T47D (cell line): ENCODE measurements around the gene COX5B.

GRCh38 chr2:97552786-97553278 is 36.8 kb downstream of the ANKRD36B start:
- RRBS: no CpG with 5 or more reads among the region's 11 CpGs

DNA sequence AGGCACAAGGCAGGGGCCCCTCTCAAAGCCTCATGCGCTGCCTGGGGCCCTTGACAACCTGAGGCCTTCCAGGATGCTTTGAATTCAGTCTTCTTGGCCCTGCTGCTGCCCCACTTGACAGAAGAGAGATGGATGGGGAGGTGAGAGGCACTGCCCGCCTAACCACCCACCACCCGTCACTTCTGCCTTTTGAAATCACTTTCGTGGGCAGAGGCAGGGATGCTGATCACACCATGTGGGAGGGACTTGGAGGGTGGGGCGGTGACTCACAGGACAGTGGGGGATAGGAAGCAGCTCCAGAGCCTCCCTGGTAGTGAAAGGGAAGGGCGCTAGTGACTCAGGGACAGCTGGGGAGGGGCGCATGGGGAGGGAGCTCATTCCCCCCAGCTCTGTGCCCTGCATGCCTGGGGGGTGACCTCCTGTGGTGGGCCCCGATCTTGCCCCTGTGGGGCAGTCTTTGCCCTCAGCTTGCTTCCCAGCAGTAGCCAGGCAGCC is 26.7 kb upstream of the COX5B start:
- RRBS: no CpG with 5 or more reads among the region's 8 CpGs

DNA sequence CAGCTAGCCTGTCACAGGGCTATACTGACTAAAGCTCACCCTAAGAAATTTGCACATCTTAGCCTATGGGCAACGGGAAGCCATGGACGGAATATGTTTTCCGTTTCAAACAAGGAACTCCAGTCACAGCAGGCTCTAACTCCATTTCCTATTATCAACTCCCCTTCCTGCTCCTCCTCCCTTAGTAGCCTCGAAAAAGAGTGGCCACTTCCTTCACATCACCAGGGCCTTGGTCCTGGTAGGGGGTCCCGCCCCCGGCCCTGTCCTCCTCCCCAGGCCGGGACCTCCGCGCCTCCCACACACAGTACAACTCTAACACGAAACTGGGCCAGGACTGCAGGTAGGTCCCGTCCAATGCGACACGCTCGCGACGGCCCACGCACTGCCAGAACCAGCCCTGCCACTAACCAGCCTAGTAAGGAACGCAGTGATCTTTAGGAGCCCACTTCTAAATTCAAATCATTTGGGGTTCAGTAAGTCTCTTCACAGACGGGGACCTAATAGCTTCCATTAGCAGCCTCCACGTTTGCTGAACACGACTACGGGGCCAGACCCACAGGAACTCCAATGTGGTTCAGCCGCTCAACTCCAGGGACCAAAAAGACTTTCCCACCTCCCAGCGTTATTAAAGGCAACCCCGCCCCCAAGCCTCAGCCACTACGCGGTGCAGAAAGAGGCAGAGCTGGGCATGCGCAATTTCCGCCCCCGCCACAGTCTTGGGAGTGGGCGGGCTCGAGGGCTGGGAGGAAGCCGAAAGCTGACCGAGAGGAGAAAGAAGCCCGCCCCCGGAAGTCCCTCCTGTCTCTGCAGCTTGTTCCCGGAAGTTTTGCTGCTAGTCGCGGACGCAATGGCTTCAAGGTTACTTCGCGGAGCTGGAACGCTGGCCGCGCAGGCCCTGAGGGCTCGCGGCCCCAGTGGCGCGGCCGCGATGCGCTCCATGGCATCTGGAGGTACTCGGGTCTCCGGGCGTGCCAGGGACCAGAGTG is at the start of gene COX5B:
Gene COX5B, plus strand, starts transcription at position 823 of the 986 bp plus-strand sequence.
- RRBS: no CpG with 5 or more reads among the region's 55 CpGs

GRCh38 chr2:97718382-97719117 is 5.2 kb downstream of the ZAP70 start:
- RRBS: no CpG with 5 or more reads among the region's 9 CpGs

GRCh38 chr2:97754735-97755199 is 41.4 kb downstream of the ZAP70 start:
- RRBS: no CpG with 5 or more reads among the region's 9 CpGs

DNA sequence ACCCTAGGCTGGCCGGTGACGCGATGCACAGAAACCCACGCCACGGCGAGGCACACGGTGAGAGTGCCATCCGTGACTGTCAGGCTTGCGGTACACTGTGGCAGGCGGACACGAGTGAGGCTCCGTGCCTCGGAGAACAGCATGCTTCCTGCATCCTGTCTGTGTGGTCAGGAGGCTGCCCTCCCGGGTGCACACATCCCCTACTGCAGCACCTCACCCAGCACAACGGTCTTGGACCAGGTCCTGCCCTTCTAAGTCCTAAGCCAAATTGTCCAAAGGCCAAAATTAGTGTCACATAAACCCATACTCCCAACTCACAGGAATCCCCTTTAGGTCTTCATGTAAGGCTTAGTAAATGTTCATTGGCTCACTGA is 48.0 kb downstream of the ZAP70 start:
- RRBS: no CpG with 5 or more reads among the region's 15 CpGs

DNA sequence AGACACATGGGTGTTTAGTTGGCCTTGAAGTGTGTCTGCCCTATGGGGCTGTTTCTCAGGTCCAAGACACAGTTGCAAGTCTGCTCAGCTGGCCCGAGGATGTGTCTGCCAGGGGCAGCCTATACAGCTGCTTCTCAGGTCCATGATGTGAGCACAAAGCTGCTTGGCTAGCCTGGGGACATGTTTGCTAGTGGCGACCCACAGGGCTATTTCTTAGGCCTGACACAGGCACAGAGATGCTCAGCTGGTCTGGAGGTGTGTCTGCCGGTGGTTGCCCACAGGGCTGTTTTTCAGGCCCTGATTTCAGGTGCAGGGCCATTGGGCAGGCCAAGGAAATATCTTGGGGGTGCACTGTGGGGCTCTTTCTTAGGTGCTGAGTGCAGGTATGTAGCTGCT is 108.7 kb downstream of the TMEM131 start:
- RRBS: no CpG with 5 or more reads among the region's 3 CpGs

- RRBS: no CpG with 5 or more reads among the region's 2 CpGs
Observed at GRCh38 chr2:97931114-97931580, 64.6 kb downstream of the TMEM131 start.

DNA sequence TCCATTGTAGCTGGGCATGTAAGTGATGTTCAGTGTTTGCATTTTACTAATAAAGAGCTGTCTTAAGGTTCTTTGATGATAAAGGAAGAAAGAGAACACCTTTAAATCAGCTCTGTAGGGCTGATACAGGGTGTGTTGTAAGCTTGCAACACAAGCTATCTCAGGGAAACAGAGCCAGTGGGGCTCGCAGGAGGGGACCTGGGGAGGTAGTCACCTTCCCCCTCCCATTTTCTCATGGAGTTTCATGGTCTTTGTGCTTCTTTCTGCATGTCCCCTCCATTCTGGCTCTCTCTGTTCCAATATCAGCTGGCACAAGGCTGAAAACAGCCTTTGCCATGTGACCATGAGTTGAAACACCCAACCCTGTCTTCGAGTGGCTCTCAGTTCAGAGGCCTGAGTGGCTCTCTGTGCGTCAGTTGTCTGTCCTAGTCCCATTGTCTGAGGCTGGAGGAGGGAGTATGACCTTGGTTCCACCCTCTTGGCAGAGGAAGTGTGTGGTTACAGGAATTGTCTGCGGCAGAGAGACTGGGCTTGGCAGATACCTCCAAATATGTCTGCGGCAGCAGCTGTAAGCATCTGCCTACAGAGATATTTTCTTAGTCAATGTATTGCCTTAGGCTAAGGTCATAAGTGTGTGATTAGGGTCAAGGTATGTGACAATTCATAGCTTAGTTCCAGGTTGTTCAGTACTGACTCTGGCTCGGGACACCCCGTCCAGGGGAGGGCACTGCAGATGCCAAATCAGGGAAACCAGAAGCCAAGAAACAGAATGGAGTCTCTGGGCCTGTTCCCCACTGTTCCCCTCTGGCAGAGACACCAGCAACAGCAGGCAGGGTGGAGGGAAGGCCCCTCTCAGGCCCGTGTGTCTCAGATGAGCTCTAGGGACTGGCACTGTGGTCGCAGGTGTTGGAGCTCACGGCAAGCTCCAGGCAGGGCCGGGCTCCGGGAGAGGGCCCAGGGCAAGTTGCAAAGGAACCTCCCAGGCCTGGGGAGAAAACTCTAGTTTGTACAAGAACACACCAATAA is 32.7 kb downstream of the CNGA3 start:
- RRBS: no CpG with 5 or more reads among the region's 12 CpGs

DNA sequence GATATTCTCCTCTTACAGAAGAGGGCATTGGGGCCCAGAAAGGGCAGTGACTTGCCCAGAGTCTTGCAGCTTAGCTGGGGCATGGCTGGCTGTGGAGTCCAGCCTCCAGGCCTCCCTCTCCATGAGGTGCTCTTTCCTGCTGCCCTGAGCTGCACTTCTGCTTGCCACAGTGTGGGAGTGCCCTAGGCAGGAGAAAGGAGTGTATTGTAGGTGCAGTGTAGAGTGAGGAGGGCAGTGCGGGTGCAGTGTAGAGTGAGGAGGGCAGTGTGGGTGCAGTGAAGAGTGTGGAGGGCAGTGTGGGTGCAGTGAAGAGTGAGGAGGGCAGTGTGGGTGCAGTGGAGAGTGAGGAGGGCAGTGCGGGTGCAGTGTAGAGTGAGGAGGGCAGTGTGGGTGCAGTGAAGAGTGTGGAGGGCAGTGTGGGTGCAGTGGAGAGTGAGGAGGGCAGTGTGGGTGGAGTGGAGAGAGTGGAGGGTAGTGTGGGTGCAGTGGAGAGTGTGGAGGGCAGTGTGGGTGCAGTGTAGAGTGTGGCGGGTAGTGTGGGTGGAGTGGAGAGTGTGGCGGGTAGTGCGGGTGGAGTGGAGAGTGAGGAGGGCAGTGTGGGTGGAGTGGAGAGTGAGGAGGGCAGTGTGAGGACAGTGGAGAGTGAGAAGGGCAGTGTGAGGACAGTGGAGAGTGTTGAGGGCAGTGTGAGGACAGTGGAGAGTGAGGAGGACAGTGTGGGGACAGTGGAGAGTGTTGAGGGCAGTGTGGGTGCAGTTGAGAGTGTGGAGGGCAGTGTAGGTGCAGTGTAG is 28.3 kb downstream of the INPP4A start:
- RRBS: no CpG with 5 or more reads among the region's 5 CpGs

- RRBS: no CpG with 5 or more reads among the region's 5 CpGs
Observed at GRCh38 chr2:98556498-98557172, 51.7 kb downstream of the COA5 start.

GRCh38 chr2:98569294-98569945 is 38.9 kb downstream of the COA5 start:
- RRBS: no CpG with 5 or more reads among the region's 20 CpGs

- RRBS: 80% methylated on average over 4 of the region's 15 CpGs
Observed at GRCh38 chr2:98572584-98573062, 35.7 kb downstream of the COA5 start.

DNA sequence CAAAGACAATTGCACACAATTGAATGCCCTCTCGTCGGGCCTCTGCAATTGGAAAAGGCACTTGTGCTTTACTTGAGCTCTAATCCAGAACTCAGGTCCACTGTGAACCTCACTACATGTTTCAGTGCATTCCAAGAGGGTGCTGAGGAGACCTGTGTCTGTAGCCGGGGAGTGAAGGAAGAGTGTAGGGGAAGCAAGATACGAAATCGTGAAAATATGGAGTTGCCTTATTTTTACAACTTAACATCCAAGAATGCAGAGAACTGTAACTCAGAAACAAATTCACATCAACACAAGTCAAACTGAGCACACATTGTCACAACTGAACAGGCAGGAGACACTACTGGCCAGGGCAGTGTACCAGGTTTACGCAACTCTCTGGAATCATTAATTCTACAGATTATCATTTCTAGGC is 735 bp downstream of the COA5 start:
- RRBS: no CpG with 5 or more reads among the region's 6 CpGs

DNA sequence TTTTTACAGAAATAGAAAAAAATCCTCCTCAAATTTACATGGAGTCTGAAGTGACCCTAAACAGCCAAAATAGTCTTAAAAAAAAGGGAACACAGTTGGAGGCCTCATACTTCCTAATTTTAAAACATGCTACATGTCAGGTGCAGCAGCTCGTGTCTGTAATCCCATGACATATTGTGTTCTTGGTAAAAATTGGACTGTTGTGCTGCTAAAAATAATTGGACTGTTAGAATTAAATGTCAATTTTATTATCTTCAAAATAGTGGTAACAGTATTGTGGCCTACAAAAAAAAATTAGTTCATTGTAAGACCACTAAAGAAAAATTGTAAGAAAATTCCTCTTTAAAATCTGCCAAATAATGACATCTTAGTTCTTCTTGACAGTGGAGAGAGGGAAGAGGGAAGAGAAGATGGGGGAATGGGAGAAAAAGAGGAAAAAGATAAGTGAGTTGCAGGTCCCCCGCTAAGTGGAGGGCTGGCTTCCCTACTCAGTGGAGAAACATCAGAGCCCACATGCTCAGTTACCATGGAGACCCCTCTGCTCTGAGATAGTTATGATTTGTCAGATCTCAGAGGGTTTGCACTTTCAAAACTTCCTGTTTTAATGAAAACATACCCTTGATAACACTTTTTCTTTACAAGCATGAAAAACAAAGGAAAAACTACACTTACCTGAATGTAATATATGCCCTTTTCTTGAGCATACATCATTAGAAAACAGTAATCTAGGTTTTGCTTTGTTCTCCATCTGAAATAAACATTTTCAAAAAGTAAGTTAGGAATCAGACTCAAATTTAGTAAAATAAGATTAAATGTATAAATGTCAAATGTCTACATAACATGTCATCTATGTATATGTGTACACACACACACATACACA is 46.6 kb downstream of the UNC50 start:
- RRBS: no CpG with 5 or more reads among the region's 2 CpGs

DNA sequence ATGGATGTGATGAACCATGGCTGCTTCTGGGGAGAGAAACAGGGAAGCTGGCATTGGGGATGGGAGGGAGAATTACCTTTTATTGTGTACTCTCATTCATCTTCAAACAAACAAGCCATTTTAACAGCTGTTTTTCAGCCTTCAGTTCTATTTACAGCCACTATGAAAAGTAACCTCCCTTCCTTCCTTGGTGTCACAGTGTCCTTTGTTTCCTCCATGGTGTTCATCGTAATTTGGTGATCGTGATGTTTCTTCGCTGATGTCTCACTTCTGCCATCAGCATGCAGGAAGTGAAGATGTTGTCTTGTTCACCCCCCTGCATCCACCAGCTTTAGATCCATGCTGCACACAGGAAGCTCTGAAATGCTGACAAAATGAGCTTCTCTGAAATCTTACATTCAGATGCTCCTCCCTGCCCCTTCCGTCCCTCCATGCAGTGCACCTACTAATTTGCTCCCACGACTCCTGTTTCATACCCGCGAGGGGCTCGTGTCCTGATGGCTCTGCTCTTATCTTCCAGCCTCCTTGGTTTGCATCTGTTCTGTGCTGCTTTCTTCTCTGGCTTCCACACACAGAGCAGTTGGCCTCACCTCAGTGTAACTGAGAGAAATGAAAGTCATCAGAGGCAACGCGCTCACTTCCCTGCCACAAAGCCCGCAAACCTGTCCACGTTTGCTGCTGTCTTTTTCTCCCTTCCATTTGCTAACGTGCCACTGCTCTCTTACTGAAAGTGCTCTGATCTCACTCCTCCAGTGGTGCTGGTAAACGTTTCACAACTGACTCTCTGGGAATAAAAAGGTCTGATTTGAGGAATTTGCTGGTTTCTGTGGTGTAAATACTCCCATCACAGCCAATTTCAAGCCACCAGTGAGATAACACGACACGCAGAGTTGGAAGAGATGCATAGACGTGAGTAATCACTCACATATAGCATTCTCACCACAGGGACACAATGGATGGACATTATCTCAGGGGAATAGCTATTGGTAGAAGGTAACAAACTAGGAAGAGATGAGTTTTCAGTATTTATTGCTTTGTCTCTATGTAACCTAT is 40.9 kb upstream of the MGAT4A start:
- RRBS: no CpG with 5 or more reads among the region's 17 CpGs

GRCh38 chr2:98794159-98794902 is 63.4 kb upstream of the MGAT4A start:
- RRBS: no CpG with 5 or more reads among the region's 7 CpGs

GRCh38 chr2:98806268-98806844 is 75.4 kb upstream of the MGAT4A start:
- RRBS: no CpG with 5 or more reads among the region's 8 CpGs

GRCh38 chr2:99317049-99317798 is 16.2 kb upstream of the LYG1 start:
- RRBS: no CpG with 5 or more reads among the region's 7 CpGs

DNA sequence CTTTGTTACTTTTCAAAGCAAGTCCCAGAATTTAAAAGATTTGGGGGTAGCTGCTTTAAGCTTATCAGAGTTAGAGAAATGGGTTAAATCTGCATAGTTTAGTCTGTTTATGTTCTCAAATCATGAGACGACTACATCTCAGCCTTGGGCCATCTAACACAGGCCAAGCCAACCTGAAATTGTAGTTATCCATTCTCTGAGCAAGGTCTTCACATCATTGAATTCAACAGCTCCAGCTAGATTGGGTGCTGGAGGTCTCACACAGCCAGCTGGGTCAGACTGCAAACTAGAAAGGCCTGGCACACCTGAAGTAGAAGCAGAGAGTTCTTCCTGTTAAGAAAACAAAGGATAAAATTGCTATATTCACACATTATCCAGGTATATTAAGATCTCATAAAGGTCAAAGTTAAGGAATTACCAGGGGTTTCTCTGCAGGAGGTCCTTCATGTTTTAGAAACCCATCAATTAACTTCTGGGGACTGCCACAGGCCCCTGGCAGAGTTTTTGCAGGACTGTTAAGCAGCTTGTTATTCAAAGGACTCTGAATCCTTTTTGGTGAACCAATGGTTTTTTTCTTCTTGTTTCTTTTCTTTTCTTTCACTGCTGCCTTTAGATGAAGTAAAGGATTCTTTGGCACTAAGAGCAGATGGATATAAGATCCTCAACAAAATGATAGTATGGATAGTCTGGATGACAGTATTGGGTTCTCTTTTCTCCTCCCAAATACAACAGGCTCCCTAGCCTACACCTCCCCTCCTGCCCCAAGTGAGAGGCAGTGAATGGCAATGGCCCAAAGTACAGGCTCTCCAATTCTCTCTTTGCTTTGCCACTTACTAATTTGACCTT is 65.5 kb downstream of the EIF5B start:
- RRBS: no CpG with 5 or more reads among the region's 1 CpG